ENCODE measurements around a stretch of chrX.

DNA sequence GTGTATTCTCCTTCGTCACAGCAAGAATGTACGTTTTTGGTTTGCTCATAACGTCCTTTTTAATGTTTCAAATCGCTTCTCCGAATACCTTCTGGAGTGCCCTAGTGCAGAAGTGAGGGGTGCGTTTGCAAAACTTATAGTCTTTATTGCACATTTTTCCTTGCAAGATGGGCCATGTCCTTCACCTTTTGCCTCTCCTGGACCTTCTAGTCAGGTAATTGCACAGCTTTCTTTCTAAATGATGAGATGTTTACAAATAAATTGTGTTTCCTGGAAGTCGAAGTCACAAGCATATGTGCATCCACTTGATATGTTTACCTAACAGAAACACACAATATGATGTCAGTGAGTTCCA lies 115.6 kb upstream of the DDX3X start:
- PRO-cap = no peak
- RAMPAGE, long total RNA, 2 experiments = no peak in any of the 2 experiments

GRCh38 chrX:41229112-41229726 lies 104.7 kb upstream of the DDX3X start:
- PRO-cap = no peak
- RAMPAGE, long total RNA, 2 experiments = no peak in any of the 2 experiments

DNA sequence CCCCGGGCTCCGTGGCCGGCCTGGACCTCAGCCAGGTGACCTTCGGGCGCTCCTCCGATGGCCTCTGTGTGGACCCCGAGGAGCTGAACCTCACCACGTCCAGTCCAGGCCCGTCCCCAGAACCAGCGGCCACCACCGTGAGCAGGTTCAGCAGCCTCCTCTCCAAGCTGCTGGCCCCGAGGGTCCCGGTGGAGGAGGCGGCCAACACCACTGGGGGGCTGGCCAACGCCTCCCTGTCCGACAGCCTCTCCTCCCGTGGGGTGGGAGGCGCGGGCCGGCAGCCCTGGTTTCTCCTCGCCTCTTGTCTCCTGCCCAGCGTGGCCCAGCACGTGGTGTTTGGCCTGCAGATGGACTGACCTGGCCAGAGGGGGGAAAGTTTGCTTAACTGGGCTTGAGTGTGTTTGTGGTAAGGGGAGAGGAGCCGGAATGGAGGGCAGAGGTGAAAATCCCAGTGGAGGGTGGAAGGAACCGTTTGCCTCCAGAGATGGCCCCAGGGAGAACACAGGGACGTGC lies 27.5 kb downstream of the NYX start:
- PRO-cap = no peak
- RAMPAGE, long total RNA, 2 experiments = no peak in any of the 2 experiments

DNA sequence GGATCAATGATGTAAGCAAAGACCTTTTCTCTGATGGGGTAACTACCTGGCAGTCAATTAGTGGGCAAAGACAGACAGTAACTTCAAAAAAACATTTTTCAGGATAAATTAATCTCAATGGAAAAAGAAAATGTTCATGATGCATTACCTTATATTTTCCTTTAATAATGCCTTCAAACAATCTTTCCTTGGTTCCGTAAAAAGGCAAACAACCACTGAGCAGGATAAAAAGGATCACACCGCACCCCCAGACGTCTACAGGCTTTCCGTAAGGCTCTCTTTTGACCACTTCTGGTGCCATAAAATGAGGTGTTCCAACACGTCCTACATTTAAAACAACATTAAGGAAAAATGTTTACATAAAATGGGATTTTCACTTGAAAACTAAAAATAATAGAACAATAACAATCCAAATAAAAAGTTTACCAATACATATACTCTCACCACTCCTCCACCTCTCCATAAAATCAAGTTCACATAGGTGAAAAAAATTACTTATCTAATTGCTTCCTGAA lies 23.6 kb upstream of the GPR34 start:
- PRO-cap = no peak
- RAMPAGE, long total RNA, 2 experiments = no peak in any of the 2 experiments

- PRO-cap = no peak
- RAMPAGE, long total RNA, 2 experiments = no peak in any of the 2 experiments
Observed at GRCh38 chrX:41705544-41706261, 16.9 kb downstream of the GPR34 start.

DNA sequence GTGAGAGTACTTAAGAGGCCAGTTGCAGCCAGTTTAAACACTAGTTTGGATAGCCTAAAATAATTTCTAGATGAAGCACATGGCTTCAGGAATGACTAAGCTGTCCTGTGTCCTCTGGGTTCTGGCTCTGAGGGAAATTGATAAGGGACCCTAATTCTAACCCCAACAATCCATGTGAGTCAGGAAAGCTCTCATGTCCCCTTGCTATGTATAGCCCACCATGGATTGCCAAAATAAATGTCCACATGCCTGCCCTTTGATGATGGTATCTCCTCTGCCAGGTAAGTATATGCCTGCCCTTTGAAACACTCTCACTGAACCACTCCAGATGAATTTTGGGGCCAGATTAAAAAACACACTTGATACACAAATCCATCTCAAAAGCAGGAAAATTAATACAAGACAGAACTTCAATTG lies 3.4 kb upstream of the GPR82 start:
- PRO-cap = no peak
- RAMPAGE, long total RNA, 2 experiments = no peak in any of the 2 experiments

GRCh38 chrX:42531490-42531827 lies 246.5 kb downstream of the PPP1R2C start:
- PRO-cap = no peak
- RAMPAGE, long total RNA, 2 experiments = no peak in any of the 2 experiments

GRCh38 chrX:42815964-42816493 lies 38.1 kb upstream of the PPP1R2C start:
- PRO-cap = no peak
- RAMPAGE, long total RNA, 2 experiments = no peak in any of the 2 experiments

- PRO-cap = no peak
- RAMPAGE, long total RNA, 2 experiments = no peak in any of the 2 experiments
Observed at GRCh38 chrX:42943383-42944133, 165.6 kb upstream of the PPP1R2C start.

GRCh38 chrX:43743156-43744101 lies 87.3 kb downstream of the MAOA start:
- PRO-cap = no peak
- RAMPAGE, long total RNA, 2 experiments = no peak in any of the 2 experiments

- PRO-cap = no peak
- RAMPAGE, long total RNA, 2 experiments = no peak in any of the 2 experiments
Observed at GRCh38 chrX:43865879-43866271, 16.4 kb downstream of the MAOB start.

GRCh38 chrX:44898351-44898550 lies 25.3 kb downstream of the KDM6A start:
- PRO-cap = no peak
- RAMPAGE, long total RNA, 2 experiments = no peak in any of the 2 experiments

DNA sequence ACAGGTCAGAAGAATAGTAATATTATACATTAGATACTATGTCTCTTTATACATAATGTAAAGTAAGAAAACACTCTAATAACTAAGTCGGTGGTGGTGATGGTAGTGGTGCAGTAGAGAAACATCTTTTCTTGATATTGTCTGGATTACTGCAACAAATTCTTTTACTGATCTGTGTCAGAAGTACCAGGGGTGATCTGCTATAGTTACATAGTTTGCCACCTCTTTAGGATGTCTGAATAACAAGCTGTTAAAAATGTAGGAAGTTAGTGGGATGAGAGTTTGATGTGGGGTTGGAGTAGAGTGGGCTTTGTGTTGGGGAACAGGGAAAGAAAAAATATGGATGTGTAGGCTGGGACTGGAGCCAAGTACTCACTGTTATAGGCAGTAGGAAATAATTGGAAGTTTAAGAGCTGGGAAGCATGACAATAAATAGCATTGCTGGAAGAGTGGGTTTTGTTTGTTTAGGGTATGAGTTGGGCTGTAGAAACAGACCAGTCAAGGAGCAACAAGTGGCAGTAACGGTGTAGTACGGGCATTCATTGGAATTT lies 81.4 kb downstream of the KDM6A start:
- PRO-cap = no peak
- RAMPAGE, long total RNA, 2 experiments = no peak in any of the 2 experiments

DNA sequence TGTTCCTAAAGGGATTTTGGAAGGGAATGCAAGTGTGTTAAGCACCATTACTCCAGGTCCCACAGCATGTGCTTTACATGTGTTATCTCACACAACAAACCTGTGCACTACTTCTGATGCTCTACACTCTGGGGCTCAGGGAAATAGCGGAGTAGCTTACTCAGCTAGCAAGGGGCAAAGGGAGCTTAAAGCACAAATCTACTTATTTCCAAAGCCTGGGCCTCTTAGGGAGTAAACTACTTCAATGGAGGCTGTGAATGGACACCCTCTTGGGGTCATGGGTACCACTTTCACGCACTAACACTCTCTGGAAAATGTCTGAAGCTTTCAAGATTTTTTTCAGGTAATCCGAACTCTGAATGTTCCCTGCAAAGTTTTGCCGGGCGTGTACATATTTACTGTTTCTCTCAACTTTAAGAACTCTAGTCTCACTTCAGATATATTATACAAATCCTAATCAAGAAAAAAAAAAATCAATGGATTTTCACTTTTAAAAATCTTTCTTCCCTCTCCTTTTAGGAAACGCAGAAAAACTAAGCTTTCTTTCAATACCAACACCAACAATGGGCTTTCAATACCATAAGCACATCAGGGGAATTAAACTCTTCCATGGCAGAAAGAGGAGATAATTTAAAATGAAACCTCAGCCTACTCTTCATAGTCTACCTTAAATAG lies 562.8 kb upstream of the DIPK2B start:
- PRO-cap = no peak
- RAMPAGE, long total RNA, 2 experiments = no peak in any of the 2 experiments

DNA sequence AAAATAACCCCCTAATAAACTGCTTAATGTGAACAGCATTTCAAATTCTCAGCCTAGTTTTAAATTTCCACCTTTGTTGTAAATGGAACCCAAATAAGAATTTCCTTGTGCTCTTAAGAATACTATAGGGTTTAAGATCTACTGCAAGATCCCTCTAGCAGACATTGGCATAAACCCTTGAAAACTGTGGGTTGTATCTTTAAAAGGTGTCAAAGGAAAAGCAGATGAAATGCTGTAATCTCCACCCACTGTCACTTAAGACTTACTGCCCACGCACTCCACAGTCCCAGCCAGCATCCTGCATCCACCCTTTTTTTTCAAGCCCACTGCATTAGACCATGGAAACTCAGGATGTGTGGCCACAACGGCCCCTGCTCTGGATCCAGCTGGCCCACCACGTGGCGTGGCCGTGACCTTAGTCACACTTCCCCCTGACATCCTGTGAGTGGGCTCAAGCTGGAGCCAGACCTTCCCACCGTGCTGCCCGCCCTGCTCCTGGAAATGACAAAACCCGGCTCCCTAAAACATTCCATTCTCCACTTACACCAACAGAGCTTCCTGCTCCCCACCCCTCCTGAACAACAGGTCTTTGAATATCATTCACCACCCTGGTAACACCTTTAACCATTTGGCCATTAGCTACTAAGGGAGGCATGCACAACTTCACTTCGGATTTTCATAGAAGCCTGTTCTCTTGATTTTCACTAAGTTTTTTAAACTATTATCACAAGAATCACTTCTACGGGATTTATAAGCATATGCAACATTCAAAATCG lies 588.2 kb upstream of the DIPK2B start:
- PRO-cap = bidirectional peak, plus-strand start at position 331 of the sequence, minus-strand start at position 355 of the sequence; bidirectional peak, plus-strand start at position 635 of the sequence, minus-strand start at position 497 of the sequence
- RAMPAGE, long total RNA, 2 experiments = no peak in any of the 2 experiments

GRCh38 chrX:45801123-45801510 lies 600.4 kb upstream of the DIPK2B start:
- PRO-cap = no peak
- RAMPAGE, long total RNA, 2 experiments = no peak in any of the 2 experiments

GRCh38 chrX:46327280-46328269 lies 119.5 kb upstream of the KRBOX4 start:
- PRO-cap = unidirectional peak, minus-strand start at chrX:46327641
- RAMPAGE, long total RNA, 2 experiments = start-site peak on the minus strand in 2 of 2 experiments, at chrX:46327638-46327652 at its widest, 14 to 24 reads per replicate

- PRO-cap = bidirectional peak, plus-strand start at chrX:46575057, minus-strand start at chrX:46574867
- RAMPAGE, long total RNA, 2 experiments = no peak in any of the 2 experiments
Observed at GRCh38 chrX:46574481-46575479, 1.2 kb downstream of the CHST7 start.

DNA sequence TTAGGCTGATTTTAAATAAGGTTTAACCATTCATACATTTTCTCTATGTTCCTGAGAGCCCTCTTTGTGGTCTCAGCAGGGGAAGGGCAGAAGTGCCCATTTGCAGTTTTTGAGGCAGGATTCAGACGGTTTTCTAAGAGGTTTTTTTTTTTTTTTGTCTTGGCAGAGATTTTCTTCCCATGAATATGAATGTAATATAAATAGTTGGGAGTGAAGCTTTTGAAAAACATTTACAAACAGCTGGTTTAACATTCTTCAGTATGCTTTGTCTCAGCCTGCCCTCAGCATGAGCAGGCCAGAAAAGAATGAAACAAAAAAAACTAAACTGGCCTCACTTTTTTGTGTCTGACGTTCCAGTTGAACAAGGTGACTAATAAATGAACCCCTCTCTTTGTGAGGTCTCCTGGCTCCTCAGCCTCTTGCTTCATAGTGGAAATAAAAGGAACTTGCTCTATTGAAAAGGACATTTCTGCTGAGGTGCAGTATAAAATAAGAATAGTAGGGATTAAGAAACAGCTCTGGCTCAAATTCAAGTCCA lies 9.3 kb downstream of the CHST7 start:
- PRO-cap = no peak
- RAMPAGE, long total RNA, 2 experiments = no peak in any of the 2 experiments

GRCh38 chrX:46602162-46603127 lies 28.9 kb downstream of the CHST7 start:
- PRO-cap = no peak
- RAMPAGE, long total RNA, 2 experiments = no peak in any of the 2 experiments

Measured in right atrium auricular region (tissue), 2 donors.